Foreskin fibroblast (primary cell): Measurements from ENCODE around the genes H1-10, TMCC1, ALG1L2 and NUDT16.

DNA sequence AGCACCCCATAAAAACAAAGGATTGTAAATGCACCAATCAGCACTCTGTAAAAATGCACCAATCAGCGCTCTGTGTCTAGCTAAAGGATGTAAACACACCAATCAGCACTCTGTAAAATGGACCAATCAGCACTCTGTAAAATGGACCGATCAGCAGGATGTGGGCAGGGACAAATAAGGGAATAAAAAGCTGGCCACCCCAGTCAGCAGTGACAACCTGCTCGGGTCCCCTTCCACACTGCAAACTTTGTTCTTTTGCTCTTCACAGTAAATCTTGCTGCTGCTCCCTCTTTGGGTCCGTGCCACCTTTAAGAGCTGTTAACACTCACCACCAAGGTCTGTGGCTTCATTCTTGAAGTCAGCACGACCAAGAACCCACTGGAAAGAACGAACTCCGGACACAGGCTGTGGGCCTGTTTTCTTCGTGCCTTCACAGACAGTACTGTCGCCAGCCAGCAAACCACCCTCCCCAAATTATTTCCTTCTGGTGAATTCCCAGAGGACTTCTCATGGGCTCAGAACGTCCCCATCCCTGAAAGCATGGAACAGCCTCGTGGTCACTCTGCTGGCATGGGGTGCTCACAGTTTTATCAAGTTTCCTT, 9.0 kb downstream of the GP9 start:
- RRBS = no CpG with 5 or more reads among the region's 11 CpGs

DNA sequence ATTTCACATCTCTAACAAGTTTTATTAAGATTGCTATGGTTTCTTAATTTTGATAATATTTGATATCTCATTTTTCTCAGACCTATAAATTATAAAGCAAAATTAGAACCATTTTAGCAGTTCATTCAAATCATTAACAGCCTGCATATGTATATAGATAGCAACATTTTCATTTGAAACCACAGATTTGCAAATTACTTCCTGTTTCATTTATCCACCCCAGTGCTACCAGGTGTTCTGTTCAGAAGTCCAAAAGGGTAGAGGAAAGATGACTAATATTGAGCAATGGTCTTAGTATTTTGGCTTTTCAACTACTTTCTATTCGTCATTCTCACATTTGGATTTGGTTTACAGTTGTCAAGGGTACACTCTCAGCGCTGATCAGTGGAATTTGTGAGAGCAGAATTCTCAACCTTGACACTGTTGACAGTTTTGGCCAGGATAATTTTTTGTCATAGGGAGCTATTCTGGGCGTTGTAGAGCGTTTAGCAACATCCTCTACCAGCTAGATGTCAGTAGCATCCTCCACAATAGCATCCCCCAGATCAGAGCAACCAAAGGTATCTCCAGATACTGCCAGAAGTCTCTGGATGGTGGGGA, 4.0 kb downstream of the HMCES start:
- RRBS = no CpG with 5 or more reads among the region's 4 CpGs

- RRBS = under 1% methylated on average over 22 of the region's 89 CpGs
Observed at GRCh38 chr3:129316047-129317018, at the start of gene H1-10. H1-10 (minus strand) TSS chr3:129316286.

GRCh38 chr3:129365191-129365675, 49.1 kb upstream of the H1-10 start:
- RRBS = no CpG with 5 or more reads among the region's 7 CpGs

DNA sequence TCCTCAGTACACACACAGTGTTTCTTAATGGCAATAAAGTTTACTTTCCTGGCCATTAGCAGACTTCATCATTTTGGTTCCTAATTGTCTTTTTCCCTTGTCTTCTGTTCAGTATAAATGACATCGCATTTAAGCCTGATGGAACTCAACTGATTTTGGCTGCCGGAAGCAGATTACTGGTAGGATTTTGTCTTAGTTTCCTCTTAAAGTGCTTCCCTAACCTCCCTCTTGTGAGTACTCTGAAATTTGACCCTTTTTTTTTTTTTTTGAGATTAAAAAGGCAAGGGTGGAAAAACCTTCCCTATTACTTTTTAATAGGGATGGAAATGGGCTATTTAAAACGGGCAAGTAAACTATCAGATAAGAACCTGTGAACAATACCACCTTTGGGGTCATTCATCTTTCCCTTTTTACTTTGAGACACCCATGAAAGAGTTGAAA, 9.8 kb downstream of the IFT122 start:
- RRBS = no CpG with 5 or more reads among the region's 3 CpGs

DNA sequence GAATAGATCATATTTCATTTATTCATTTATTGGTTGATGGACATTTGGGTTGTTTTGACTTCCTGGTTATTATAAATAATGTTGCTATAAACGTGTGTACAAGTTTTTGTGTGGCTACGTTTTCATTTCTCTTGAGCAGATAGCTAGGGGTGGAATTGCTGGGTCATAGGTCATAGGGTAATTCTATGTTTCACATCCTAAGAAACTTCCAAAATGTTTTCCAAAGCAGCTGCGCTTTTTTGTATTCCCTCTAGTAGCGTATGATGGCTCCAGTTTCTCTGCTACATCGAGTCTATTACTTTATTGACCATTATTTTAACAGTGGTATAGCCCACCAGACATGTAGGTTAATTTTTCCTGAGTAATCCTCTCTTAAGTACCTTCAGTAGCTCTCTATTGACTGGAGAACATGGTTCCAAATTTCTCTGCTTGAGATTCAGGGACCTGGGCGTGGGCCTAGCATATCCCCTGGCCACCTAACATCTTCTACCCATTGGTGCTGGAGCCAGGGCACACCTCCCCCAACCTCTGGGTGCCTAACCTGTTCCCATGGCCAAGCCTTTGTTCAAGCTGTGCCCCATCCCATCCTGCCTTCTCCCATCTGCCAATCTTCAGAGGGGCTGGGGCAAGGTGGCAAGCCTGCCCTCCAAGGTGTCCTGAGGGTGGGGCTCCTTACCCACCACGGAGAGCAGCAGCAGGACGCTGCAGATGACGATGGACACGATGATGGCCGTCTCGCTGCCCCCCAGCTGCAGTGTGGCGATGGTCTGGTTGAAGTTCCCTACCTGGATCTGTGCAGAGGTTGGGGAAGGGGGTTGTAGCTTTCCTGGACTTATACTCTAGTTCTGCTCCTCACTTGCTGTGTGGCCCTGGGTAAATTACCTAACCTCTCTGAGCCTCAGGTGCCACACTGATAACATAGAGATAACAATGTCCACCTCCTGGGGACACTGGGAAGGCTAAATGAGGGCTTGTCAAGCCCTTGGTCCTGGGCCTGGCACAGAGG, 26.5 kb downstream of the H1-8 start:
- RRBS = no CpG with 5 or more reads among the region's 13 CpGs

DNA sequence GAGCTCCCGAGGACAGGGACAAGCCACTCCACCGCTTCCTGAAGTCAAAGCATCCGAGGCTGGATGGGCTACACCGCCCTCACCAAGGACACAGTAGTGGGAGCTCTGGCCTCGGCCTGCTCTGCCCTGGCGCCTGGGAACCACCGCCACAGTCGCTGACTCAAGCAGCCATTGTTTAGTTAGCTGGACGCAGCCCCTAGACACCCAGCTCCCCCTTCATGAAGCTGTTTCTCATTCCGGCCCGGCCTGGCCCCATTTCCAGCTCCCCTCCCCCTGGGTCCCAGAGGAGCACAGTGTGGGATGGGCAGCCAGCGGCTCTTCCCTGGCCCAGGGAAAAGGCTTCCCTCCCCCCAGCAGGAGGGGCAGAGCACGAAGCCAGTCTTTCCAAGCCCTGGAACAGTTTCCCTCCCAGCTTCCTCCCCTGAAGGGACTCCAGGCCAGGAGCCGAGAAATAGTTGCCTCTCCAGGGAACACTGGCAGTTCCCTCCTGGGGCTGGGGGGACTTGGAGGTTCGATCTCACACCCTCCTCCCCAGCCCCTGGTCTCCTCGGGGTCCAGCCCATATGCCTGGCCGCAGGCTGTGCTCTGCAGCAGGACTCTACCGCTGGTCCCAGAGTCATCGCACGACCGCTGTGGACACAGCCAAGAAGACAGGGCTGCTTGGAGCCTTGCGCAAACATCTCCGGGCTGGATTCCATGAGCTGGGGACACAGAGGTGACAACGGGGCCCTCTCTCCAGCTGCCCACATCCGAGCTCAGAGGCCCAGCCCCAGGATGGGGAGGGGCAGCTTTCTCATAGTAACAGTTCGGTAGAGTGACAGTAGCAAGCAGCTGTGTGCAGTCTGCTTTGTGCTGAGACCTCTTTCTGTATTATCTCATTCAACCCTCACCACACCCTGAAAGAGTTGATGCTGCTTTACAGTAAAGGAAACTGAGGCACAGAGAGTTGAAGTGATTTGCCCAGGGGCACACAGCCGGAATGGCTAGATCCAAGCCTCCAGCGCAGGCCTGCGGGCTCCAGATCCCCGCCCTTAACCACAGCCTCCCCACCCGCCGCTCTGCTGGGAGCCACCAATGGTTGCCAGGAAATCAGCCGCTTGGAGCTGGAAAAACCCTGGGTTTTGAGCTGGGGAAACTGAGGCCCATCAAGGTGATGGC, 9.9 kb downstream of the PLXND1 start:
- RRBS = no CpG with 5 or more reads among the region's 33 CpGs

GRCh38 chr3:129686921-129687283, 80.4 kb upstream of the PLXND1 start:
- RRBS = no CpG with 5 or more reads among the region's 2 CpGs

DNA sequence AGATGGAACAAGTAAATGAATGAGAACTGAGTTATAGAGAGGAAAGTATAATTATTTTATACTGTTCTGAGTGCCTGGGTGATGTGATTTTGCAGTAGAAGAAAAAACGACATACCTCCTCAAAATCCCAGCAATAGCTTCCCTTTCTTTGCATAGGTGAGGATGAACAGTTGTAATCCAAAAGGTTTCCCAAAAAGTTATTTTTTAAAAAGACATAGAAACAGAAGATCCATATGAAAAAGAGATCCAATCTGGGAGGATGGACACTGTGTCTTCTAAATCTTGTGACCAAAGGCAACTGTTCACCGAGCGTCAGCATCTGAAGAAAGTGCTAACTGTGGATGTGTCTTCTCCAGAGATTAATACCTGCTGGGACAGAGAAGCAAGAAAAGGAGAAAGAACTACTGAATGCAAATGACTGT, 13.3 kb downstream of the TMCC1 start:
- RRBS = no CpG with 5 or more reads among the region's 3 CpGs

- RRBS = 2% methylated on average over 31 of the region's 105 CpGs
Observed at GRCh38 chr3:129893261-129894300, at the start of gene TMCC1. TMCC1 (minus strand) TSS chr3:129893711.

DNA sequence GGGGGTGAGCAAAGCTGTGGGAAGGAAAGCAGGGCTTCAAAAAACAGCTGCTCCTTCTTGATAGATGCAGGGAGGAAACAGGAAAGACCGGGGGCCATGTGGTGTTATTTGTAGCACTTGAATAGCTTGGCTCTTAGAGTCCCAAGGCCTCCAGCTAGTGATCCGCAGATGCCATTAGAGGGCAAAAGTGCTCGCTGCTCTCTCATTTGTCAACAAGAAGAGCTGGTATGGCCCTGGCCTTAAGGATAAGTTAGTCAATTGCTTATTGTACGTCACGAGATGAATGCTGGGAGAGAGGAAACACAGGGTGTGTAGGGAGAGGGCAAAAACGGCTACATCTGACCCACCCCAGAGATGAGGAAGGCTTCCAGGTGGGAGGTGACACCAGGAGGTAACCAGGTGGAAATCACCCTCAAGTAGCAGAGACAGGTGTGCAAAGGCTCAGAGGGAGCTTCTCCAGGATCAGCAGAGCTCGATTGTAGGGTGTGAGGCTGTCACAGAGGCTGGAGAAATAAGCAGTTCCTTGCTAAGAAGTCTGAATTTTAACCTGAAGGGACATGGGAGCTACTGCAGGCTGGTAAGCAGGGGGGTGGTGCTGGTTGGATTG, at the start of gene ALG1L2:
TSS of gene ALG1L2 (plus strand) at position 372 of the 607 bp plus-strand sequence.
- RRBS = no CpG with 5 or more reads among the region's 7 CpGs

DNA sequence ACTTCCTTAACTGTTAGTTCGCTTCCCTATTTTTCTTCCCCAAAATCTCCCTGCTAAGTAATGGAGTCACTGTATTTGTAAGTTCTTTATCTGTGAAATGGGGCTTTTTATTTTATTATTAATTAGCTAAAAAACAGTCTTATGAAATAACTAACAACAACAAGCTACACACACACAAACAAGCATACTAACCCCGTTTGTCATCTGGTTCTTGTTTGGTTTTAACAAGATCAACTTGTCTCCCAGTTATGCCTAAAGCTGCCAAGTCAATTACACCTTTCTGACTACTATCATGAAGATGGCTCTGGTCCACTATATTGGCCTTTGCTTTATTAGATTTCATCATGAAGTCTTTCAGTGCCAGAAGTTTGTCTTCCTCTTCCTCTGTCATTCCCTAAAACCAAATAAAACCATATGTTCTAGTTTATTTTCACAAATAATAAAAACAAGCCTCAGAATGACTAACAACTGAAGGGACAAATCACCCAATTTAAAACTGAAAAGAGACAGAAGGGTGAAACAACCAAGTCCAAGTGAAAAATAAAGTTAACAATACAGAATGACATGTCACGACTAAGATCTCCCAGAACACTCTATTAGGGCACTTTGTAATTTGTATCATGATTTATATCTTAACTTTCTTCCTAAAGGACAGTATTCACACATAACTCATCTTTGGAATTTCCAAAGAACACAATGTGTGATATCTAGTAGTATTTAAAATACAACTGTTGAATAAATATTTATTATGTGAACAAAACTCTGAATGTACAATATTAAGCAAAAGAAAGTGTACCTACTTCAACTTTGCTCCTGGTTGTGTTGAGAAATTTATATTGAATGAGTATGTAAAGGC, 38.3 kb downstream of the PIK3R4 start:
- RRBS = no CpG with 5 or more reads among the region's 3 CpGs

- RRBS = no CpG with 5 or more reads among the region's 3 CpGs
Observed at GRCh38 chr3:130849049-130849590, 44.8 kb upstream of the ATP2C1 start.

DNA sequence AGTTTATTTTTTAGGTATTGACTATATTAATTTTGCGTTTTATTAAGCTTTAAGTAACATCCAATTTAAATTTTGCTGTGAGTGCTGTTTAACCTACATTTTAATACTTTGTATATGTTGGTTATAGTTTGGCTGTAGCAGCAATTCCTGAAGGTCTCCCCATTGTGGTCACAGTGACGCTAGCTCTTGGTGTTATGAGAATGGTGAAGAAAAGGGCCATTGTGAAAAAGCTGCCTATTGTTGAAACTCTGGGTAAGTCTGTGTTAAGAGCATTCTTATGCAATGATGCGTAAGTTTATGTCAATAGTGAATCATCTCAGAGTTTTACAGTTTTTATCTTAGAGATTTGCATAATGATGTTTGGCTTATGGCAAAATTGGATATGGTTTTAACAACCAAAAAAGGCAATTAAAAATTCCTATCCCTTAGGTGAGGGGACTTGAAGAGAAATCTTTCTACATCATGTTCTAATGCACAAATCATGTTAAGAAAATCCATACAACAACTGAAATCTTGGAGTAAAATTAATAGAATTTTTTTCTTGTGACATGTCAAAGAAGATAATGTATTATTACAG, 62.7 kb downstream of the ASTE1 start:
- RRBS = no CpG with 5 or more reads among the region's 3 CpGs

DNA sequence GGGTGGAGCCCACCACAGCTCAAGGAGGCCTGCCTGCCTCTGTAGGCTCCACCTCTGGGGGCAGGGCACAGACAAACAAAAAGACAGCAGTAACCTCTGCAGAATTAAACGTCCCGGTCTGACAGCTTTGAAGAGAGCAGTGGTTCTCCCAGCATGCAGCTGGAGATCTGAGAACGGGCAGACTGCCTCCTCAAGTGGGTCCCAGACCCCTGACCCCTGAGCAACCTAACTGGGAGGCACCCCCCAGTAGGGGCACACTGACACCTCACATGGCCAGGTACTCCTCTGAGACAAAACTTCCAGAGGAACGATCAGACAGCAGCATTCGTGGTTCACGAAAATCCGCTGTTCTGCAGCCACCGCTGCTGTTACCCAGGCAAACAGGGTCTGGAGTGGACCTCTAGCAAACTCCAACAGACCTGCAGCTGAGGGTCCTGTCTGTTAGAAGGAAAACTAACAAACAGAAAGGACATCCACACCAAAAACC, 49.6 kb upstream of the NUDT16 start:
- RRBS = no CpG with 5 or more reads among the region's 8 CpGs

DNA sequence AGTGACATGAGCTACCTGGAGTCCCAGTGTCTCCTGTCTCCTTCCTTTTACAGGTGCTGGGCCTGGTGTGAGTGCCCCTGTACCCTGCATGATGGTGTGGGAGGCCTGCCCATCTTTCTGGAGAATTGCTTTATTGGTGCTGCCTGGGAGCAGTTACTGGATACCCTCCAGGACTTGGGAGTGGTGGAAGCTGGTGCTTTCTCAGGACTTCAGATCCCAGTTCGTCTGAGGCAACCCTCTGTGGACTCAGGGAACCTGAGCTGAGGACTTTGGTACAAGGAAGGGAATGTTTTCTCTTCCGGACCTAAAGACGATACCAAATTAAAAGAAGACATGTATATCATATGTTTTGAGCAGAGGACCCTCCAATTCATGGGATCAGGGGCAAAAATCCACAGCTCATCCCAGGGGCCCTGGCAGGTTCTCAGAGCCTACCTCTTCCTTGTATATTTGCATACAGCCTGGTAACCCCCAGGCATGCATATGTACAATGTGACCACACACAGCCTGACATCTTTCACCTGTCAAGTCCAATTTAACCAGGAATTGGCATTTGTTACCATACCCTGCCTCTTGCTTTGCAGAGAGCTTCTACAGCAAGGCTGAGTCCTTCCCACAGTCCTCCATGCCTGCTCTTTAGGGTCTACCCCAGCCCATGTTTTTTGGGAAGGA, 18.1 kb upstream of the NUDT16 start:
- RRBS = no CpG with 5 or more reads among the region's 3 CpGs

- RRBS = 3% methylated on average over 18 of the region's 64 CpGs
Observed at GRCh38 chr3:131381657-131382670, at the start of gene NUDT16. NUDT16 (plus strand) TSS chr3:131381774.

DNA sequence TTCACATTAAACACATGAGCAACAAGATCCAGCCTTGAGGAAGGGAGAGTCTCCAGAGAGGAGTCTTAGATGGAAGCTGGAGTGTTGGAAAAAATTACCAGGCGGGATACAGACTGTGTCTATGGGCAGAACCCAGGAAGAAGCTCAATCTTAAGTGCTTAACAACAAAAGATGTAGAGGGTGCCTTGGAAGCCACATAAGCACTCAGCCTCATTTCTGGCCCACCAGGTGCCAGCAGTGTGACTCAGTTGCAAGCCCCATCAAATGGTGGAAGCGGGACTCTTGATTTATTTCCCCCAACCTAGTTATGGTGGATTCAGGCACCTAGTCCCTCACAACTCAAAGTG, 29.2 kb downstream of the ACP3 start:
- RRBS = no CpG with 5 or more reads among the region's 2 CpGs